ENCODE data around the genes ZNF718, ZNF141 and RNF212.

- PRO-cap, 2 experiments: peak in 2 of 2 experiments; most common plus-strand start chr4:124788 (in 2); most common minus-strand start chr4:124298 (in 2)
These were observed at the start of gene ZNF718 for GRCh38 chr4:124185-125146. TSS of gene ZNF718 (plus strand) at chr4:124501.

GRCh38 chr4:212961-213930 is 88.9 kb downstream of the ZNF718 start:
- PRO-cap, 2 experiments: no peak in any of the 2 experiments

GRCh38 chr4:337739-338439 is at the start of gene ZNF141:
TSS of gene ZNF141 (plus strand) at chr4:337814.
- PRO-cap, 2 experiments: peak in 2 of 2 experiments; most common plus-strand start chr4:337779 (in 1); most common minus-strand start chr4:338050 (in 2)

DNA sequence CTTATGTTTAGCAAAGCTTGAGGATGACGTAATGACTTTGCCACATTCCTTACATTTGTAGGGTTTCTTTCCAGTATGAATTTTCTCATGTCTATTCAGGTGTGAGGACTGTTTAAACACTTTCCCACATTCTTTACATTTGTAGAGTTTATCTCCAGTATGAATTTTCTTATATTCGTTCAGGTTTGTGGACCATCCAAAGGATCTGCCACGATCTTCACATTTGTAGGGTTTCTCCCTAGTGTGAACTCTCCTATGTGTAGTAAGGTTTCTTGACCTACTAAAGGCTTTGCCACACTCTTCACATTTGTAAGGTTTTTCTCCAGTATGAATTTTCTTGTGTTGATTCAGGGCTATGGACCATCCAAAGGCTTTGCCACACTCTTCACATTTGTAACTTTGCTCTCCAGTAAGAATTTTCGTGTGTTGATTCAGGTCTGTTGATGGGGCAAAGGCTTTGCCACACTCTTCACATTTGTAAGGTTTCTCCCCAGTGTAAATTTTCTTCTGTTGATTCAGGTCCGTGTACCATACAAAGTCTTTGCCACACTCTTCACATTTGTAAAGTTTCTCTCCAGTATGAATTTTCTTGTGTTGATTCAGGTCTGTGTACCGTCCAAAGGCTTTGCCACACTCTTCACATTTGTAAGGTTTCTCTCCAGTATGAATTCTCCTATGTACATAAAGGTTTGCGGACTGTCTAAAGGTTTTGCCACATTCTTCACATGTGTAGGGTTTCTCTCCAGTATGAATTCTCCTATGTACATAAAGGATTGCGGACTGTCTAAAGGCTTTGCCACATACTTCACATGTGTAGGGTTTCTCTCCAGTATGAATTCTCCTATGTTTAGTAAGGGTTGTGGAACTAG is 56.7 kb downstream of the ZNF721 start:
- PRO-cap, 2 experiments: no peak in any of the 2 experiments

GRCh38 chr4:588281-589056 is 12.4 kb upstream of the TMEM271 start:
- PRO-cap, 2 experiments: no peak in any of the 2 experiments

- PRO-cap, 2 experiments: peak in 2 of 2 experiments; most common plus-strand start chr4:664309 (in 2); most common minus-strand start chr4:664209 (in 2)
These were observed 10.1 kb downstream of the ATP5ME start for GRCh38 chr4:663878-664540.

GRCh38 chr4:688268-688845 is 594 bp downstream of the SLC49A3 start:
- PRO-cap, 2 experiments: no peak in any of the 2 experiments

- PRO-cap, 2 experiments: no peak in any of the 2 experiments
These were observed 5.5 kb upstream of the SLC49A3 start for GRCh38 chr4:694334-694996.

GRCh38 chr4:786229-787427 is 39.3 kb downstream of the CPLX1 start:
- PRO-cap, 2 experiments: no peak in any of the 2 experiments

DNA sequence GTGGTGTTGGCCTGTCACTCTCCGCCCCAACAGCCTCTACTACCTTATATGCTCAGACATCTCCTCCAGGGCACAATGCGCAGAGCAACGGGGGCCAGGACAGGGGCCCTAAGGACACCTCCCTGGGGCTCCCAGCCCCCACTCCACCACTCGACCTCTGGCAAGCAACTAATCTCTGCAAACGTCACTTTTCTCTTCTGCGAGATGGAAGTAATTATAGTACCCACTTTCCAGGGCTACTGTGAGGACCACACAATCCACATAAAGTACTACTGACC is 5.9 kb downstream of the GAK start:
- PRO-cap, 2 experiments: no peak in any of the 2 experiments

DNA sequence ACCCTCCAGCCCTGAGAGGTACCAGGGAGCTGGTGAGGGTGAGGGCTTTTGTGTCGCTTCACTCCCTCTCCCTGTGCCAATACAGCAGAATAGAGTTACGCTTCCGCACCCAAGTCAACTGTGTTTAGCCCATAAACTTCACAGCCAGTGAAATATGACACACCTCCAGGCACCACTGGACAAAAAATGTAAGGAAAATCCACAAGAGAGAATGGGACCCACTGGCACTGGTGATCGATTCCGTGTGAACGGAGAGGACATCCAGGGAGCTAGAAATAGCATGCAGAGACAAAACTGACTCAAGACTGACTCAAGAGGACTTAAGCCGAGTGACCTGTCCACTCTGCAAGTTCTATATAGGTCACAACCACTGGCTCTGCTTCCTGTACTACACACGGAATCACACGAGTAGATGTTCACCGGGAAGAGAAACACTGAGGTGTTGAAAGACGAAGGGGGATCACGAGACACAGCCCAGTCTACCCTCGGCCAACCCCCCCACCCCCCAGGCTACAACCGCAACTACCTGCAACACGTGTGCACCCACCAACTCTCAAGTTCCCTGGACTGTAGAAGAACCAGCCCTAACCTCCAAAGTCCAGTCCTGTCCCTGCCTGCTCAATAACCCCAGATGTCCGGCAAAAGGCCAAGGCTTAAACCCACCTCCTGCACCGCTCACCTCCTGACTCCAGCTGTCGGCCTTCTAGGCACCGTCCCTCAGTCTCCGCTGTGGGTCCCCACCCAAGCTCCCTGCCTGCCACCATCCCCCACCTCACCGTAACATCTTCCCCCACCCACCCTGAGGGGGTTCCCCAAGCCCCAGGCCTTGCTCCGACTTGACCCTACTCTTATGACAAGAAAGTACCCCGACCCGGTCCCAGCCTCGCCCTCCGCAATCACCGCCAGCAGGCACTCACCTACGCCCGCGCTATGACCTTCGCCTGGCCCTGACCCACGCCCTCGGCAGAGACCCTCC is 902 bp downstream of the GAK start:
- PRO-cap, 2 experiments: no peak in any of the 2 experiments

DNA sequence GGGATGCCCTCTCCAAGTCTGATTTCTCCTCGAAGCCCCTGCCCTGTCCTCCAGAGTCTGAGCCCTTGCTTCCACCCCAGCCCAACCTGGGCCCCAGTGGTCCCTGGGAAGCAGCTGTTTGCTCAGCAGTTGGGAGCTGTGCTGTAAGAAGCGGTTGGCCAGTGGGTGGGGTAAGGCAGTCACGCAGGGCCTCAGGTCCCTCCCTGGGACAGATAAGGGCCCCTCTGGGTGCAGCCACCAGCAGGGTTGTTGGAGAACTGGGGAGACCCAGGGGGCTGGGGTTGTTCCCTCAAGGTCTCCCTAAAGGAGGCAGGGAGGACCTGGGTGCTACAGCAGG is 2.8 kb upstream of the SLC26A1 start:
- PRO-cap, 2 experiments: no peak in any of the 2 experiments

DNA sequence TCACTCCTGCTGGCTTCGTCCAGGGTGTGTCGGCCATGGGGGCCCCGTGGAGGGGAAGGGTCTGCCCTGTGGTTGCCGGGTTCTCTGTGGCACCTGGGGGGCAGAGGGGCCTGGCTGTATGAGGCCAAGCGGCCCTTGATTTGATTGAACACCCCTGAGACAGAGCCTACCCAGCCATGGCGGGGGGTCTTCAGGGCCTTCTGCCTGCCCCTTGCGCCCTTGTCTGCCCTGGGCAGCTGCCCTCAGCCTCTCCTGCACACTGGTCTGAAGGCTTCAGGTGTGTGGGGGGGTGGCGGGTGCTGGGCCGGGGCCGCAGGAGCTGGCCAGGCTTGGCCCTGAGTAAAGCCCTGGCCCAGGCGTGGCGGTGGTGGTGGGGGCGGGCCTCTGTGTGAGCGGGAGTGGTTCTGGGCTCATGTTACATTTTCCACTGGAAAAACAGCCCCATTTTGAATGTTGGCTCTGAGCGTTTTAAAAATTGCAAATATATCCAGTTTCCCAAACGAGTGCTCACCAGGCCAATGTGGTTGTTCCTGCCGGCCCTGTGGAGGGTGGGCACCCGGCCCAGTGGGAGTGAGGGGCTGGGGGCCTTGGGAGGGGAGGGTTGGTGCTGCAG is 28.0 kb downstream of the FGFRL1 start:
- PRO-cap, 2 experiments: no peak in any of the 2 experiments

DNA sequence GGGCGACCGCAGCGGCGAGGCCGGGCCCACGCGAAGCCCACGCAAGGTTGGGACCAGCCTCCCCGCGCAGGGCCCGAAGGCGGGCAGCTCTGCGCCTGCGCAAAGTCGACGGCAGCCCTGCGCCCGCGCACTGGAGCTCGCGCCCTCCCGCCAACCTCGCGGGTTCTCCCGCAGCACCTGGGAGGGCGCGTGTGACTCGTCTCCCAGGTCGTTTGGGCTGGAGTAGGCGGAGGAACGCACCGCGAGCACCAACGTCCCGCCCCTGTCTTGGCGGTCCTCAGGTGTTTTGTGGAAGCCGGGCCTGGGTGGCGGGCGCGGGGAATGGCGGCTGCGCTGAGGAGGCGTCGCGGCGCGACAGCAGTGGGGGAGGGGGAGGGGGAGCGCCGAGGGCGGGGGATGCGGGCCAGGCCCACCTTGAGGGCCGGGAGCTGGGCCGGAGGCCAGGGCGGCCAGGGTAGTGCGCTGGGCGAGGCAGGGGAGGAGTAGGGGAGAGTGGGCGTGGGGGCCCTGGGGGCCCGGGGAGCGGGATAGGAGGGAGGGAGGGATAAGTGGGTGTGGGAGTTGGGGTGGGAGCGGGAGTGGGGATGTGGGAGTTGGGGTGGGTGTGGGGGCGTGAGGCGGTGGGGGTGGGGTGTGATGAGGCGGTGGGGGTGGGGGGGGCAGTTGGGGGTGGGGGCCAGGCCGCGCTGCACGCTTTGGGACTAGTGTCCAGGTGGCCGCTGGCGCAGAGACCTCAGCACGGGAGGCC is at the start of gene RNF212:
Gene RNF212 (minus strand): TSS at position 93 of the 748 bp plus-strand sequence.
- PRO-cap, 2 experiments: peak in 2 of 2 experiments; most common plus-strand start position 102 of the sequence (in 1); most common minus-strand start position 81 of the sequence (in 2)

GRCh38 chr4:1204877-1205368 is 32.5 kb upstream of the SPON2 start:
- PRO-cap, 2 experiments: no peak in any of the 2 experiments

DNA sequence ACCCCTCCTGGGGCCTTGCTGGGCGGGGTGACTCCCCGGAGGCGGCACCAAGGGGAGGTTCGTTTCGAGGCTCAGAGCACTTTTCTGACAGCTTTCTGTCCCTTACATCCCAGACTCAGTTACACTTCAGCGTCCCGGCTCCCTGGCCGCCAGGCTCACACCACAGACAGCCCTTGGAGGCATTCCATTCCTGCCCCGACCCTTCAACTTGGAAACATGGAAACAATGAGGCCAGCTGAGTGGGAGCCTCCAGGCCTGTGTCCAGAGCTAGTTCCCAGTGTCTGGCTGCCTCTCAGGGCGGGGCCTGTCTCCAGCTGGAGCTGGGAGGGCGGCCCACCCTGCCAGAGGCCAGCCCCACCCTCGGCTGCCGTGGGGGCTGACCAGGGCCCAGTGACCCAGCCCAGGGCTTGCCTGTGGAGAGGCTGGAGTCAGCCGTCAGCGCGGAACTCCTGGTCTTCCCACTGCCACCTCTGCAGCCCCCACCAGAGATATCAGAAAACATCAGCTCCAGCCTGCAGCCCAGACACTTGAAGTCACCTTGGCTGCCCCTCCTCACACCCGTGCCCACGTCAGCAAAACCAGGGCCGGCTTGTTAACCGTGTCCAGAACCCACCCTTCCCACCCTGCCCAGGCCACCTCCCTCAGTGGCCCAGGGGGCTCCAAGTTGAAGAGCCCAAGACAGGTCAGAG is 37.5 kb upstream of the SPON2 start:
- PRO-cap, 2 experiments: no peak in any of the 2 experiments

DNA sequence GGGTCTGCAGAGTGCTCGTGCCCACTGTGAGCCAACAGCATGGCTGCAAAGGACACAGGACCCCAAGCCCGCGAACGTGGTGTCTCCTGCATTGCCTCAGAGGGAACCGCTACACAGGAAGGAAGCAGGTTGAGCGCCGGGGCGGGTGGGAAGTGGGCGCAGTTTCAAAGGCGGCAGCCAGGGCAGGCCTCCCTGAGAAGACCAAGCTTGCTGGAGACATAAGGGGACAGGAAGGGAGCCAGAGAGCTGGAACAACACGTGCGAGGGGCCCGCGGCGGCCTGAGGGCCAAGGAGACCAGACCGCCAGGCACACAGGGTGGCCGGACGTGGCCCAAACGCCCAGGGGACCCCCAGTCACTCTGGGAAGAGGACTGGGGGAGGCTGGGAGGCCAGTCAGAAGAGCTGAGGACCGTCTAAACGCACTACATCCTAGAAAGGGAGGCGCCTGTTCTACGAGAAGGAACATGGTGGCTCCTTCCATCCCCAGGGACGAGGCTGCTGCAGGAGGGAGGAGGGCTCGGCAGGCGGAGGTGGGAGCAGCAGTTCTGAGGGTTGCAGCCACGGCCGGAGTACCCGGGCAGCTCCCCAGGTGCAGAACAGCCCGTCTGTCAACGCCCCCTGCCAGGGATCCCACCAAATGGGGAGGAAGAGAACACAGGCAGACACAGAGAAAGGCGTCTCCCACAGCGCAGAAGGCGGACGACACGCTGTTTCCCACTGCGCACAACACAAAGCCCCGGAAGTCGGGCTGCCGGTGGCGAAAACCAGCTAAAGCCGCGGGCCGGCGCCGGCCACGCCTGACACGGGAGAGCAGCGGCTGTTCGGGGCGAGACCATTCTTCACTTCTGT is 31.9 kb downstream of the CTBP1 start:
- PRO-cap, 2 experiments: peak in 1 of 2 experiments; most common plus-strand start position 219 of the sequence (in 1); most common minus-strand start position 73 of the sequence (in 1)

DNA sequence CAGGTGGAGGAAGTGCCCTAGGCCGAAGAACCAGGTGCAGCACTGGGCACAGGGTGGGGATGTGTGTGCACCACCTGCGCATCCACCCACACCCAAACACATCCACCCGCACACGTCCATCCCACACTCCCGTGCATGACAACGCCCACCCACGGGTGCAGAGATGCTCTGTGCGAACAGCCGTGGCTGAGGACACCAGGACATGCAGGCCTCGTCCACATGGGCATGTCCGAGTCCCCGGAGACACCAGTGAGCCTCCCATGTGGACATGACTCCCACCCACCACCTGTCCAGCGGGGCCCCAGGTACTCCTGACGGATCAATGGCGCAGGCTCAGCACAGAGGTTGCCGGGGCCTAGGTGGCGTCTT is 19.7 kb downstream of the CTBP1 start:
- PRO-cap, 2 experiments: no peak in any of the 2 experiments

- PRO-cap, 2 experiments: no peak in any of the 2 experiments
These were observed 4.6 kb downstream of the CTBP1 start for GRCh38 chr4:1244029-1245000.

GRCh38 chr4:1245001-1245733 is 3.8 kb downstream of the CTBP1 start:
- PRO-cap, 2 experiments: no peak in any of the 2 experiments

Measured in helper T cell (primary cell).